GM12892 (cell line): ENCODE measurements around a stretch of chr18.

DNA sequence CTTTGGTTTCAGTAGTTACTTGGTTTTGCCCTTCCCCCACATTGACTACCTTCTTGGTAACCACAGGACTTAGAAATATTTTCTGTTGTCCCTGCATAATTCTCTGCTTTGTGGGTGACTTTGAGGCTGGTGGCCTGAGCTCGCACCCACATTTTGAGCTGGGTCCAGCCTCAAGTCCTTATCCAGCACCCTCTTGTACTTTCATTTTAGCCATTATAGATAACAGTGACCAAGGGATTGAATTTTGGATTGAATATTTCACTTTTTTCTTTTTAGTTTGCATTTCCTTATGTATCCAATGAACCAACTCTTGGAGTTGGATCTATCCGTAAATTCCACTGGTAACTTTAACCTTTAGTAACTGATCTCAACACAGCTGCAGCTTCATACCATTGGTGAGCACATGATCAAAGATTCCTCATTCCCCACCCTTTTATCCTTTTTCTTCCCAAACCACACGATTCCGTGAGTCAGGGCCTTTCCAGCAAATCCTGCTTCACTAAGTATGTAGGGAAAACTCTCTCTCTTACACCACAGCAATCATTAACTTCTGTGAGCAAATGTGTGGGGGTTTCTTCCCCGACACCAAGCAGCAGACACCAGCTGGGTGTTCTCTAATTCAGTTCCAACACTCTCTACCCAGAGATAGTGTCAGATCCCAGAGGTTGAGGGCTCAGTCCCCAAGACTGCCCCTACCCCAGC, 23.4 kb downstream of the ELP2 start:
- RRBS = no CpG with 5 or more reads among the region's 5 CpGs

DNA sequence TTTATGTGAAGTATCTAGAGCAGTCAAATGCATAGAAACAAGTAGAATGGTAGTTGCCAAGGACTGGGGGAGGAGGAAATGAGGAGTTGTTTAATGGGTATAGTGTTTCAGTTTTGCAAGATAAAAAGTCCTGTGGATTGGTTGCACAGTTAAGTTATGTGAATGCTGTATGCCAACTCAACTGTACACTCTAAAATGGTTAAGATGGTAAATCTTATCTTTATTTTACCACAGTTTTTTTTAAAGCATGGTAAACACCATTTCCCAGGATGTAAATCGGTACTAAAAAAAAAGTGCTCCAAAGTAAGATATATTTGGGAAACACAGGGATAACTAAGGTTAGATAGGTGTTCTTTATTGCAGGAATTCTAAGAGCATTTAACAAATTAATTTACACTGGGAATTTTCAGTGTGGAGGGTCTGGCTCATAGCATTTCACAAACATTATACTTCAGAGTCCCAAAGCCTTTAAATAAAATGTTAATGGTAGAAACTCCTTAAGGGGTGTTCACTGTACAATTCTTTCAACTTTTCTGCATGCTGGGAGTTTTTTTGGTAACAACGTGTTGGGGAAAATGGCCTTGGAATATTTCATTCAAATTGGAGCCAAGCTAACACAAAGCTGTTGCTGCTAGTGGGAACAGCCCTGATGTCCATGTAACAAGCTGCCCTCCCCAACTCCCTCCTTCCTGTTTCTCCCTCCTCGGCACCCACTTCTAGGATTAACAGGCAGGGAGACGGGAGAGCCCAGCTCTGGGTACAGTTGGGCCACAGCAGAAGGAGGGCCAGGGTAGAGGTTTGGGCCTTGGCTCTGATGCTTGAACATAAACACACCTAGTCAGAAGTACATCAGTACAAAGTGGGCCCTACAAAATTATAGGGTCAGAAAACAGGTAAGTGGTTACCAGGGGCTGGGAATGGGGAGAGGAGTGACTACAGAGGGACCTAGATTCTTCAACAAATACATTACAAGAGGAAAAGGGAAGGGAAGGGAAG, 9.6 kb upstream of the MOCOS start:
- RRBS = no CpG with 5 or more reads among the region's 4 CpGs

- RRBS = no CpG with 5 or more reads among the region's 4 CpGs
Observed at GRCh38 chr18:36195123-36195990, 8.1 kb downstream of the MOCOS start.

GRCh38 chr18:36419476-36419934, 122.0 kb downstream of the FHOD3 start:
- RRBS = no CpG with 5 or more reads among the region's 2 CpGs

- RRBS = no CpG with 5 or more reads among the region's 1 CpG
Observed at GRCh38 chr18:36501027-36501385, 203.5 kb downstream of the FHOD3 start.

DNA sequence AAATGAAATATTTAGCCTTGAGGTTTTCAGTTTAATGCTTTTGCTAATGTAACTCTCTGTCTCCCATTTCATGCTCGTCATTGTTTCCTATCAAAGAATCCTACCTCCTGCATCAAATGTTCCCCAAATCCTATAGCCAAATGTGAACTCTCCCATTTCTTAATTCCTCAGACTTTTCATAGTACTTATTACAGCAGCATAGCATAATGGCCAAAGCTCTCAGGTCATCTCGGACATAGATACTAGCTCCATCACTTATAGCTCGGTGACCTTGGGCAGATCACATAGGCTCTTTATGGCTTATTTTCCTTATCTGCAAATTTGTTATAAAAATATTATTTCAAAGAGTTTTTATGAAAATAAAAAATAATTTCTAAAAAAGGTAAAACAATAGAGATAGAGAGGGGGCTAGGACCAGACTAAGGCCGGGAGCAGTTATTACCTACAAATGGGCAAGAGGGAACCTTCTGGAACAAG, 341.6 kb downstream of the KIAA1328 start:
- RRBS = no CpG with 5 or more reads among the region's 4 CpGs

- RRBS = no CpG with 5 or more reads among the region's 11 CpGs
Observed at GRCh38 chr18:39335477-39335825, 1769.9 kb upstream of the CELF4 start.

DNA sequence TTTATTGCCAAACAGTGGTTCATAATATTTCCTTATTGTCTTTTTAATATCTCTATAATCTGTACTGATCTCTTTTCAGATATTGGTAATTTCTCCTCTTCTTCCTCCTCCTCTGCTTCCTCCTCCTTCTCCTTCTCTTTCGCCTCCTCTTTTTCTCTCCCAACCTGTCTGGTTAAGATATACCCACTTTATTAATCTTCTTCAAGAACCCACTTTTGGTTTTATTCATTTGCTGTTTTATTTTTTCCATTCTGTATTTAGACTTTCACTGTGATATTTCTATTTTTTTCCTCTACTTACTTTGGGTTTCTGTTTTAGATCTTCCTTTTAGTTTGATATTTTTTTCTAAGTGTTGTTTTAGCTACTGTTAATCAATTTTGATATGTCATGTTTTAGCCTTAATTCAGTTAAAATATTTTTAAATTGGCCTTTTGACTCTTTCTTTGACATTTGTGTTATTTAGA, 2078.9 kb upstream of the CELF4 start:
- RRBS = no CpG with 5 or more reads among the region's 1 CpG

DNA sequence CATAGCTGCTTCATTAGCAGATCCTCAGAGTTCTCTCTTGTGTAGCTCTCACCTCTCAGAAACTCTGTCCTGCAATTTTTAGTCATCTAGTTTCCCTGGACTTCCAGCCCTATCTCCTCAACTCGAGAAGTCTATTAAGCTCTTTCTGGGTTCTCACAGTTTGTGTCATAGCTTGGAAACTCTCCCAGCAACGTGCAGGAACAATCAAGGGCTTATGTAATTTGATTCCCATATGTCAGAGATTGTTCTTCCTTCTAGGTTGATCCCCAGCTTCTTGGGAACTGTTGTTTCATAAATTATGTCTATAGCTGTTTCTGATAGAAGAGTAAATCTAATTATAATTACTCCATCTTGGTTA, 2082.5 kb upstream of the CELF4 start:
- RRBS = no CpG with 5 or more reads among the region's 2 CpGs

DNA sequence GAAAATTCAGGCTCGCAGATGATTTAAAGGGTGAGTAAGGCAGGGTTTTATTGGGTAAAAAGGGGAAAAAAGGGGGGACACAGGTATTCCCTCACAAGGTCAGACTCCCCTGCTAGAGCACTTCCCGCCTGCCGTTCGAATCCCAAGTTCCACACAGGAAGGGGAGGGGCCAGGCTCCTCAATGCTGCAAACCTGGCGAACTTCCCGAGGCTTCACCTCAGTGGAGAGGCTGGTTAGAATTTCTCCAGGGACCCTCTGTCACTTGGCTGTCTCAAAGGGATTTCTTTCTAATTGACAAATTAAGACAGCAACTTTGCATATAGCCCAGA, 2154.9 kb upstream of the PIK3C3 start:
- RRBS = no CpG with 5 or more reads among the region's 6 CpGs

DNA sequence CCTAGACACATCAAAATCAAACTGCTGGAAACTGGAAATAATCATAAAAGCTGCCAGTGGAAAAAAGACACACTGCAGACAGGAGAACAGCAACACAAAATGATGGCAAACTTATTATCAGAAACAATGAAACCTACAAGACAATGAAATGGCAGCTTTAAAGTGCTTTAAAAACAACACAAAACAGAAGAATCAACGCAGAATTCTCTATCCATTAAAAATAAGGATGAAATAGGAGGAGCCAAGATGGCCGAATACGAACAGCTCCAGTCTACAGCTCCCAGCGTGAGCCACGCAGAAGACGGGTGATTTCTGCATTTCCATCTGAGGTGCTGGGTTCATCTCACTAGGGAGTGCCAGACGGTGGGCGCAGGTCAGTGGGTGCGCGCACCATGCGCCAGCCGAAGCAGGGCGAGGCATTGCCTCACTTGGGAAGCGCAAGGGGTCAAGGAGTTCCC, 323.5 kb upstream of the PIK3C3 start:
- RRBS = no CpG with 5 or more reads among the region's 14 CpGs

- RRBS = no CpG with 5 or more reads among the region's 1 CpG
Observed at GRCh38 chr18:42614662-42615125, 500.8 kb downstream of the RIT2 start.

DNA sequence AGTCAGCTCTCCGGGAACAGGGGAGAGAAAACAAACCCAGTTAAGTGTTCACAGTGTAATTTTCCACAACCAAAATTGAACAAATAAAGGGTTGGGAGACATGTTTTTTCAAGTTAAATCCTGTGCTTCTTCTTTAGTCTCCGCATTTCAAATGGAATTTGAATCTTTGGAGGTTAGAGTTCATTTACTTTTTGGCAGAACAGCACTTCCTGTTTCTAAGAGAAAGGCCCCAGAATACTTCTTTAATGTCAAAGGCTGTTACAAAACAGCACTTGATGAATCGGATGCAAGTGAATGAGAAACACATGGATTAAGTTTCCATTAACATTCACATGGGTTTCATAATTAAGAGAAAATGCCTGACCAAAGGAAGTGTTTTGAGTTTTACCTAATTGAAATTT, 570.2 kb upstream of the SYT4 start:
- RRBS = no CpG with 5 or more reads among the region's 3 CpGs

GRCh38 chr18:43883889-43884394, 606.7 kb upstream of the SYT4 start:
- RRBS = no CpG with 5 or more reads among the region's 1 CpG

DNA sequence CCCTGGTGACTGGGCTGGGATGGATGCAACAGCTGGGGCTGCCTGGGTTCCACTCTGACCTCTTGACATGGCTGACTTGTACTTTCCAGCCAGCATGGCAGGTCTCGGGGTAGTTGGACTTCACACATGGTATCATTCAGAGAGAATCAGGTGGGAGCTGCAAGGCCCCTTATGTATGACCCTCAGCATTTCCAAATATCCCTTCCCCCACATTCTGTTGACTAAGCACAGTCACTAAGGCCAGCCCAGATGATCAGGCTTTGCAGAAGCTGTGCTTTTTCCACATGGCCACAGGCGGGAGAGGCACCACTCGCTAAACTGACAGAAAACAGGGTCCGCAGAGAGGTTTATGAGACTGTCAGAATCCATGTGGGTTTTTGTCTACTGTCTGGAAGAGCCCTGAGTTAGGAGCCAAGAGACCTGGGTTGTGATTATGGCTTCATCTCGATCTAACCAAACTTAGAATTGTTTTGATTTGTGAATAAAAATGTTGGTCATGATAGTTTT, 50.4 kb downstream of the SETBP1 start:
- RRBS = no CpG with 5 or more reads among the region's 5 CpGs

GRCh38 chr18:44961806-44962688, 281.4 kb downstream of the SETBP1 start:
- RRBS = no CpG with 5 or more reads among the region's 6 CpGs

GRCh38 chr18:45063380-45064219, 382.9 kb downstream of the SETBP1 start:
- RRBS = 75% methylated on average over 6 of the region's 52 CpGs

- RRBS = no CpG with 5 or more reads among the region's 3 CpGs
Observed at GRCh38 chr18:46060424-46060984, 11.6 kb downstream of the PSTPIP2 start.

DNA sequence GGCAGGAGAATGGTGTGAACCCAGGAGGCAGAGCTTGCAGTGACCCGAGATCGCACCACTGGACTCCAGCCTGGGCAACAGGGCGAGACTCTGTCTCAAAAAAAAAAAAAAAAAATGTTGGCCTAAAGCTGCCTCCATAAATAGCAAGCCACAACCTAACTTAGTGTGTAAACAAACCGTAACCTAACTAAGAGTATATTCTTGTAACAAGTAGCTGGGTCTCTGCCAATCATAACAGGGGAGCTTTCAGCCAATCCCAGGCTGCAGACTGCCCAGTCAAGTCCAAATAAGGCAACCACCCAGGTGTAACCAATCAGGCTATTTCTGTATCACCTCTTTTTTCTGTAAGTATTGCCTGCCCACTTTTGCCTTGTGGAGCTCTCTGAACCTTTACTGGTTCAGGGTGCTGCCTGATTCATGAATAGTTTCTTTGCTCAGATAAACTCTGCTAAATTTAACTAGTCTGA, 4.6 kb downstream of the PSTPIP2 start:
- RRBS = no CpG with 5 or more reads among the region's 4 CpGs